LHCN-M2 (cell line): ENCODE measurements around a stretch of chr22.

DNA sequence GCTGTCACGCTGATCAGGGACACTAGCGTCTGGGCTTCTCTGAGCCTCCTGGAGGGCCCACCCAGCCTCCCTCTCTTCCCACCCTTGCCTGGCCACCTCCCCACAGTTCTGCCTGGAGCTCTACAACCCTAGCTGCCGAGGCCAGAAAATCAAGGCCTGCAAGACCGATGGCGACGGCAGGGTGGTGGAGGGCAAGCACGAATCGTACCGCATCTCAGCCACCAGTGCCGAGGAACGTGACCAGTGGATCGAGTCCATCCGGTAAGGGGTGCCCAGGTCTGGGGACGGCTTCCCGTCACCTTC lies 29.6 kb downstream of the CYTH4 start:
- RAMPAGE, long total RNA: no peak

DNA sequence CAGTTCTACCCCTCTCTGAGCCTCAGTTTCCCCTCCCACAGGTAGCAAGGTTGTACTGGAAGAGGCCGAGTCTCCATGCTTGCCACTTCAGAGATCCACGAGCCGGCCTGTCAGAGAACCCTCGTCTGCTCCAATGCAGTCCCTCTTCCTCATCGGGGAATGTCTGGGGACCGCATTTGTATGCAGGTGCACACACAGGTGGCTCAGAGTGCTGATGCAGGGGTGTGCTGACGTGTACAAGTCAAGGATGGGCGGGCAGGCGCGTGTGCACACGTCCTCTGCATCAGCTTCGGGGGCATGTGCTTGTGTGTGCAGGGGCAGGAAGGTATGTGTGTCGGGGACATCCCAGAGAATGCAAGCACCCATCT lies 49.4 kb downstream of the ELFN2 start:
- RAMPAGE, long total RNA: no peak

- RAMPAGE, long total RNA: no peak
Measured at GRCh38 chr22:37379964-37380456, 47.3 kb downstream of the ELFN2 start.

- RAMPAGE, long total RNA: no peak
Measured at GRCh38 chr22:37492766-37493202, 6.6 kb upstream of the MFNG start.

DNA sequence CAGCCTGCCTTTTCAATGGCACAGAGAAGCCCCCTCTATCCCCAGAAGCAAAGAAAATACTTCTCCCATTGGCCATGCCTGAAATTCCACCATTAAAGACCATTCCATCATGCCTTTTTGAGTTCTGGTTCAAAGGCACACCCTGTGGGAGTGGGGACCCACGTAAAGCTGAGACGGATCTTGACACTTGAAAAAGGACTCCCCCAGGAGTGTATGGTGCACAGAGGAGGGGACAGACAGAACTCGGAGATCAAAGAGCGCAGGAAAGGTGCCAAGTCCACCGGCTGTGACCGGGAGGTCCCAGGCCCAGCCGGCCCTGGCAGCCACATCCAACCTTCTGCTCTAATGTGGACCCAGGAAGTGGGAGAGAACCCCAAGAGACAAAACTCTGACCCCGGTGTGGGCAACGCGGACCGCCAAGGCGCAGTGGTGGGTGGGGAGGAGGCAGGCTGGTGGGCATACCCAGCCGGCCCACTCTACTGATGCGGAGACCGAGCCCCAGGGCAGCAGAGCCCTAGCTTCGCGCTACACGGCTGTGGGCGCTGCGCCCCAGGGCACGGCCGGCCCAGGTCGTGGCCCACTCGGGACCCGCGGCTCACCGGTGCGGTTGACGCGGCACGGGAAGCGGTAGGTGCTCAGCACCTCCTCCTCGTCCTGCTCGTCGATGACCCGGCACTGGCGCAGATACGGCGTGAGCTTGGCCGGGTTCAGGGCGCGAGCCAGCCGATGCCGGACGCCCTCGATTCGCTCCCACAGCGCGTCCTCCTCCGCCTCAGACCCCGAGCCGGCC lies 653 bp downstream of the CARD10 start:
- RAMPAGE, long total RNA: no peak

DNA sequence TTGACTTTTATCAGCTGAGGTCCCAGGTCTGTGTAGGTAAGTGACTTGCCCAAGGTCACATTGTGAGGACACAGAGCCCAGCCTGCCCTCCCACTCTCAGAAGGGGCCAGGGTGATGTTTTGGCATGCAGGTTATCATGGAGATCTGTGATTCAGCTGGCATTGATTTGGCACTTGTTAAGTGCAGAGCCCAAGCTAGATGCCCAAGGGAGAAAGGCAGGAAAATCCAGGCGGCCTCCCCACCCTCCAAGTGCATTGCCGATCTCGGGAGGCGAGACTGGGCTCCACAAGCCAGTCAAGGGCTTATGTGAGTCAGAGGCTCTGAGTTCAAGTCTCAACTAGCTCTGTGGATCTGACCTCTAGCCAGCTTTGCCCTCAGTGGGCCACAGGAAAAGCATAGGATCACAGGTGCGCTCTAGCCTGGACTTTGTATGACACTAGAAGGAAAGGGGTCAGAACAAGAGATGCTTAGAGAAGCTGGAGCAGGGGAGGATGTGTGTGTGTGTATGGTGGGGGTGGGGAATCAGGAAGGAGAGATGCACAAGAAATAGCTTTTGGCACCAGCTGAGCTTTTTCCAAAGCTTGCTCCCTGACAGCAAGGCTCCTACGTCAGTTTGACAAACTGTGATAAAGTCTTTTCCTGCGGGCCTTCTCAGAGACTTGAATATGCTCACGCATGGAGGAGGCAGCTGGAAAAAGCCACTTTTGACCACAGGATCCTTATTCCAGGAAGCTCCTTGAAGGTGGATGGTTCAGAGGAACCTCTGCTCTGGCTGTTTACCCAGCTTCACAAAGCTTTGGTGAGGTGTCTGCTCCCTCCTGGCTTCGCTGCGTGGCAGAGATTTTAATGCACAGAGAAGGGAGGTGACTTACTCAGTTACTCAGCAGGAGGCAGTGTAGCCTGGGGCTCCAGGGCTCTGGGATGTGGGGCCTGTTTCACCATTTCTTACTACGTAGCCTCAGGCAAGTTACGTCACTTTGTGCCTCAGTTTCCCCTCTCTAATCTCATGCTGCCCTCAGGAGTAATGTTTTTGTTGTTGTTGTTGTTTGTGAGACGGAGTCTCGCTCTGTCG lies 3.8 kb downstream of the CDC42EP1 start:
- RAMPAGE, long total RNA: no peak

GRCh38 chr22:37609121-37609289 lies 371 bp downstream of the GGA1 start:
- RAMPAGE, long total RNA: no peak

DNA sequence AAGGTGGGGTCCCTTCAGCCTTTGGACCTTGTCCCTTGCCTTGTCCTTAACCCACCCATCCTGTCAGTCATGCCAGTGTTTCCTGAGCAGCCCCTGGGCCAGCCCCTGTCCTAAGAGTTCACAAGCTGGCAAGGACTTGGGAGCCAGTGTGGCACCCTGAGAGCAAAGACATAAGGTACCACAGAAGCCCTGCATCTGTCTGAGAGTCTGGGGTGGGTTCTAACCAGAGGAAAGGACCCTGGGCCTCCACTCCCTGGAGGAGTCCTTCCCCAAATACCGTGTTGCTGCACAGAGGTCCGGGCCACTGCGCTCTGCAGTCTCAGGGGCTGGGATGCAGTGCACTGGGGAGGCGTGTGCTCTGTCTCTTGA lies 4.4 kb upstream of the SH3BP1 start:
- RAMPAGE, long total RNA: no peak

- RAMPAGE, long total RNA: no peak
Measured at GRCh38 chr22:37649852-37650941, 8.3 kb upstream of the PDXP start.

GRCh38 chr22:37657797-37658002 lies 823 bp upstream of the PDXP start:
- RAMPAGE, long total RNA: no peak

DNA sequence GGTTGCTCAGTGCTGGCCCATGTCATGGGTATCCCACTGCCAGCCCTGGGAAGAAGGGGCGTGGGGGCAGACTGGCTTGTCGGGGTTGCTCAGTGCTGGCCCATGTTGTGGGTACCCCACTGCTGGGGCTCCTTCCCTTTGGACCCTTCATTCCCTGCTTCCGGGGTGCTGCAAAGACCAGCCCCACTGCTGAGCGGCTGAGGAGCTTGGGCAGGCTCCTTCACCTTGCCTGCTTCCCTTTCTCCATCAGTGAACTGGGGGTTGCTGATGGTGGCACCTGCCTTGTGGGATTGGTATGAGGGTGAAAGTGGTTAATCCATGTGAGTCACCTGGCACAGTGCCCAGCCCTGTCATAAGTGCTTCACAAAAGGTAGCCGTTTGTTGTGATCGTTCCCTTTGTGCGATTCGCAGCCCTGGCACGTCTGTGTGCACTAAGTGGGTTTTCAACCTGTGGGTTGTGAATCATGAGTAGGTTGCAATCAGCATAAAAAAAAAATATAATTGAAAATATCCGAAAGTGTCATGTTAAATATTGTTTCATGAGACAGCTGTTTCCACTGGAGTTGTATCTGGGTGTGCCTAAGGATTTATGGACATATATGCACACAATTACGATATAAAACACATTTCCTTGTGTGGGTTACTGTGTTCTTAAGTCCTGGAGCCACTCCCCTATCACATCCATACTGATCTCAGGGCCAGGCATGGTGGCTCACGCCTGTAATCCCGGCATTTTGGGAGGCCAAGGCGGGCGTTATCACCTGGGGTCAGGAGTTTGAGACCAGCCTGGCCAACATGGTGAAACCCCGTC lies 3.1 kb downstream of the NOL12 start:
- RAMPAGE, long total RNA: no peak

DNA sequence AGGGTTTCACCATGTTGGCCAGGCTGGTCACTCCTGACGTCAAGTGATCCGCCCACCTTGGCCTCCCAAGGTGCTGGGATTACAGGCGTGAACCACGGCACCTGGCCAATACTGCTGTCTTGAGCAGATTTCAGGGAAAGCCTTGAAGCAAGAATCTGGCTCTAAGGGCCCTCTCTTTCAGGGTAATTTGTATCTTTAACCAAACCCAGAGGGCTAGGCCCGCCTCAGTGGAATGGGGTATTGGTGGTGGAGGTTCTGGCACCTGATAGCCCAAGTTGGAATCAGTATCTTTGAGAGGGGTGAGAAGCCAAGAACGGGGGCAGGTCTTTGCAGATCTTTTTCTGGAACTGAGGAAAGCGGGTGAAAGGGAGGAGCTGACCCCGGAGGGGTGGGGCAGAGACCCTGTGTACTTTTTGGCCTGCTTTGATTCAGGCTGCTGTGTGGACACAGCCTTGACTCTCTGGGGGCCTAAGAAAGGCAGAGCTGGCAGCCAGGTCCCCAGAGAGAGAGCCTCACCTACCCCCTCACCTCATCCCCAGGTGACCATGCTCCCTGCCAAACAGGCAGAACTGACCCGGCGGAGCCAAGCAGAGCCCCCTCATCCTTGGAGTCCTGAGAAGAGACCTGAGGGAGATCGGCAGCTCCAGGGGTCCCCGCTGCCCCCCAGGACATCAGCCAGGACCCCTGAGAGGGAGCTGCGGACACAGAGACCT lies 37.2 kb downstream of the TRIOBP start:
- RAMPAGE, long total RNA: no peak

DNA sequence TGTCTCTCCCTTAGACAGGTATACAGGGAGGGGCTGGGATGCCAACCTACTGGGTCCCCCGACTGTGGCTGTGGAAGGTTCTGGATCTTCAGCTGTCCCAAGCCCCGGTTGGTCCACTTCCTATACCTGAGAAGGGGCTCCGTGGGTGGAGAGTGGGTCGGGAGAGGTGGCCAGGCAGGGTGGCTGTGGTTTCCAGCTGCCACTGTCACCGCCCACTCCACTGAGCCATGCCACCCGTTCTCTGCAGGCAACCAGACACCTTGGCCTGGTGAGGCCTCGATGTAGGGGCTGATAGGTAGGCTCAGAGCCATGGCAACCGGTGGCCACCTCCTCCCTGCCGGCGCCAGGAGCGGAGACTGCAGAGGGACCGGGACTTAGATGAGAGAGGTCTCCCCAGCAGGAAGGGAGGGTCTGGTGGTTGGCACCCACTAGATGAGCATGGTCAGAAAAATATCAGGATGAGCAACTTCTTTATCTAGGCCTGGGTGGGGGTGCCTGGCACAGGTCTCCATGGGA lies 53.8 kb downstream of the TRIOBP start:
- RAMPAGE, long total RNA: no peak

DNA sequence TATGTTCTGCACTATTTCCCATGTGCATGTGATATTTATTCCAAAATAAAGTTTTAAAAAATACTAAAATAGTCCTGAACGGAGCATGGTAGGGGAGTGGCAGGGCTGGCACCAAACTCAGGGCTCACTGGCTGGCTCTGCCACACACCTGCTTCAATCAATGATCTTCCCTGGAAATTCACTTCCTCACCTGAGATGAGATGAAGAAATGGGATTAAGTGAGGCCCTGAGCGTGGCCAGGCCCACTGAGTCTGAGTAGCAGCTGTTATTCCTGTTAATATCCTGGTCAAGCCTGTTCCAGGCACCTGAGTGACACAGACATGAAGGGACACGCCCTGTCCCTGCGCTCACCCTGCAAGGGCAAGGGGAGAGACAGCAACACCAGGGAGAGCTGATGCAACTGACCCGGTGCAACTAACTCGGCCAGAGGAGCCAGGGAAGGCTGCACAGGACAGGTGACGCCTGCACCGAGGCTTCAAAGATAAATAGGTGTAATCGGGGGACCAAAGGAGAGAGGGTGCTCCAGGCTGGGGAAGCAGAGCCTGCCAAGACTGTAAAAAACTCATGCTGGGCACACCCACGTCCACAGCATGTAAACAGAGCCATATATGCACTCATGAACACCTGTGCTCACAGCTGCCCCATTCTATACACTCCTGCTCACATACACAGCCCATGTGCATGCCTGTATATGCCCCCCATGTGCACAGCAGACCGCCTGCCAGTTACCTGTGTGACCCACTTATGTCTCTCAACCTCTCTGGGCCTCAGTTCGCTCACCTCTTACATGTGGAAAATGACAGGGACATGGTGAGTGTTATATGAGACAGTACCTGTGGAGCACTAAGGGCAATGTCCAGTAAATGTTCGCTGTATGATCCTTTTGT lies 20.1 kb upstream of the H1-0 start:
- RAMPAGE, long total RNA: no peak

GRCh38 chr22:37924336-37924791 lies 18.3 kb downstream of the MICALL1 start:
- RAMPAGE, long total RNA: no peak

GRCh38 chr22:37929308-37929768 lies 23.2 kb downstream of the MICALL1 start:
- RAMPAGE, long total RNA: no peak

DNA sequence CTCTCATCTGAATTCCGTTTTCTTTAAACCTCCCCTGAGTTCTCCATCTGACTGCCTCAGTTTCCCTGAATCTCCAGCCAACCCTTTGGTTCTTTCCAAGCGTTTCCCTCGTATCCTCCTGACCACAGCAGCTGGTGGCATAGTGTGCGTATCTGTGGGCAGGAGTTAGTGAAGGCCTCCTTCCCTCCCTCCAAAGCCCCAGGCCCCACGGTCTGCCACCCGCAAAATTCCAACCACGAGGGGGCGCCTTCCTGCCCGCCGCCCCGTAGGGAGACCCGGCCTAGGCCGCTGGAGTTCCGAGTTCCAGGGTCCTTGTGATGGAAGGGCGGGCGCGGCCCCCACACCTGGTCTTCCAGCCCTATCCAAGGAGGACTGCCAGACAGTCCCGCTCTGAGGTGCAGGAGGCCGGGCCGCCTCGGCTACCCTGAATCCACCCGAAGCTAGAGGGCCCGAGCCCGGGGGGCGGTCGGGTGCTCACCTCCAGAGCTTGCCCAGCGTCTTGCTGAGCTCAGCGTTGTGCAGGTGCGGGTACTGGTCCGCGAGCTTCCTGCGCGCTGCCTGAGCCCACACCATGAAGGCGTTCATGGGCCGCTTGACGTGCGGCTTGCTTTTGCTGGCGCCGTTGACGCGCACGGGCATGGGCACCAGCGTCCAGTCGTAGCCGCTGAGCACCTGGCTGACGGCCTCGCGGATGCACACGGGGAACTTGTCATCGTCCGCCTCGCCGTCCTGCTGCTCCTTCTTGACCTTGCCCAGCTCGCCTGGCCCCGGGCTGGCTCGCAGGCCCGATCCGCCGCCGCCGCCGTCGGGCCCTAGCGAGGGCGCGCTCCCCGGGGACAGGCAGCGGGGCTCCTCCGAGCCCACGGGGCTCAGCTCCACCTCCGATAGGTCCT lies 1.2 kb downstream of the SOX10 start:
- RAMPAGE, long total RNA: no peak

DNA sequence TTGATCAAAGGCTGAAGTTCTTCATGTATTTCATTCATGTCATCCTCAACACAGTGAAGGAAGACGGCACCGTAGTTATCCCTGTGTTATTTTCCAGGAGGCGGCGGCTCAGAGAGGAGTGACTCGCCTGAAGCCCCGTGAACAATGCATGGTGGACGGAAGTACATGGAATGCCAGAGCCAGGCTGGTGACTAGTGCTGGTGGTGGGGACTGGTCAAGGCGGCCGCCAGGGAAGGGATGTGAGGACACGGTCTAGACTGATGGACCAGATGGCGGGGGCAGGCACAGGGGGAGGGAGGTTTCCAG lies 16.3 kb upstream of the PICK1 start:
- RAMPAGE, long total RNA: no peak

GRCh38 chr22:38049966-38050705 lies 7.1 kb upstream of the PICK1 start:
- RAMPAGE, long total RNA: no peak

DNA sequence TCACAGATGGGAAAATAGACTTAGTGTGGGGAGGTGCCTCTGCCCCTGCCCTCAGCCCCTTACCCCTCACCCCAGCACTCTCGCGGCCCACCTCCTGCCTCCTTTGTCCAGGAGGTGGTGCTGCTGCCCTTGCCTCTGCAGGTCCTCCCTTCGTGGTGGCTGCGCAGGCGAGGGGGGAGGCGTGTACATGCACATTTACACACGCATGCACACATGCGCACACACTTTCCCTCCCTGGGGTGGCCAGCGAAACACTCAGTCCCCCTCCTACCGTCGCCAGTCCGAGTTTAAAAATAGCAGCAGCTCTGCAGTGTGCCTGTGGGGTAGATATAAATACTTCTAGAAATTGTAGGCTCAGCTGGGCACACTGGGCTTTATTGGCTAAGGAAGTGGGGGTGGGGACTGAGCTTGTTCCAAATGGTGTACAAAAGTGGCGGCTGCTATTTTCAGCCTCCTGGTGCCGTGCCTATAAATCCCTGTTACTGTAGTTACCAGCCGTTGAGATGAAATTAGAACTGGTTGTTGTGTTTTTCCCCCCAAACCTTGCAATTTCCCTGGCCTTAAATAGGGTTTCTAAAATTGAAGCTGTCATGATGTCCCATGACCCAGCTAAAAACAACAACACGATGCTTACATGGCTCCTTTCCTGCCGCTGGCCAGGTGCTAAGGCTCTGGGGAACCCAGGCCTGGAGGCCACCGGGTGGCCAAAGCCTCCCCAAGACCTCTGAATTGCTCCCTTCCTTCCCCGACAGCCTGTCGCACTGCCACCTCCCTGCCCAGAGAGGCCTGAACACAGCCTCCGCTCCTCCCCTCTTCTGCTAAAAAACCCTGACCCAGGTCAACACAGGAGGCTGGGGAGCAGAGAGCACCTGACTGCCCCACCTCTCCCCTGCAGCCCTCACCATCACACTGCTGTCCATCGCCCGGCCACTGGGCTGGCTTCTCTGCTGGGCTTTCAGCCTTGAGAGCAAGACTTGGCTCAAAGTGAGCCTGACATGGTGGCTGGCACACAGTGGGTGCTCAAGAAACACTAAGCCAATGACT lies 12.5 kb downstream of the PICK1 start:
- RAMPAGE, long total RNA: no peak